Mononuclear cell (primary cell): Measurements from ENCODE around the gene AP3D1.

DNA sequence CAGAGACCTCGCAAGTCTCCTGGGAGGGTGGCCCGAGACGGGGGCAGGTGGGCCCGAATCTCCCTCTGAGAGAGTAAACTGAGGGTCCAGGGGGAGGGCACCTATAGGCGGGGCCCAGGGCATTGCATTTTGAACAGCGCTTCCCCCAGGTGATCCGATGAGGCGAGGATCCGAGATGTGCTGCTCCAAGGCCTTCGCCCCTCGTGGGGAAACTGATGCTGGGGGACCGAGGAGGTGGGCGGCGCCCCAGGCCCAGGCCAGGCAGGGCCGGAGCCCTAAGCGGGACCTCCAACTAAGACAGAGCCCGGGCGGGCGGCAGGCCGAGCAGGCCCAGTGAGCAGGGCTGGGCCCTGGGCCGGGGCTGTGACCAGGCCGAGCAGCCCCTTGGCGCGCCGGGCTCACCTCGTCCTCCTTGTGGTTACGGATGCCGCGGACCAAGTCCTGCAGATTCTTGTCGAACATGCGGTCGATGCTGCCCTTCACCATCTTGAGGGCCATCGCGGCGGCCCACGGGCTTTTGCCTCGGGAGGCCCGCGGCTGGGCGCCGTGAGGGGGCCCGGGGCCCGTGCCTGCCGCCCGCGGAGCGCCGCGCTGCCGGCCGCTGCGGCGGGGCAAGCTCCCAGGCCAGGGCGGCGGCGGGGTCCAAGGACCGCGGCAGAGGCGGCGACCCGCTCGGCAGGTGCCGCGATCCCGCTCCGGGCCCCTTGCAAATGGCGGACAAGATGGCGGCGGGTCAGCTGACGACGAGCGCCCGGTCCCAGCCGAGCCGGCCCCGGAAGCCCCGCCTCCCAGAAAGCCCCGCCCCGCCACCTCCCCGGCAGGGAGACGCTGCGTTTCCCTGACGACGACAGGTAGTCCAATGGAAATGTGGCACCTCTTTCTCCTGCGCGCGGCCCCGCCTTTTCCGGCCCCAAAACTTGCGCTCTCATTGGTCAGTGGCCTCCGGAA lies at the start of gene AP3D1:
Gene AP3D1 (minus strand): TSS at position 730 of the 948 bp plus-strand sequence.
- RRBS = 2% methylated on average over 57 of the region's 91 CpGs

DNA sequence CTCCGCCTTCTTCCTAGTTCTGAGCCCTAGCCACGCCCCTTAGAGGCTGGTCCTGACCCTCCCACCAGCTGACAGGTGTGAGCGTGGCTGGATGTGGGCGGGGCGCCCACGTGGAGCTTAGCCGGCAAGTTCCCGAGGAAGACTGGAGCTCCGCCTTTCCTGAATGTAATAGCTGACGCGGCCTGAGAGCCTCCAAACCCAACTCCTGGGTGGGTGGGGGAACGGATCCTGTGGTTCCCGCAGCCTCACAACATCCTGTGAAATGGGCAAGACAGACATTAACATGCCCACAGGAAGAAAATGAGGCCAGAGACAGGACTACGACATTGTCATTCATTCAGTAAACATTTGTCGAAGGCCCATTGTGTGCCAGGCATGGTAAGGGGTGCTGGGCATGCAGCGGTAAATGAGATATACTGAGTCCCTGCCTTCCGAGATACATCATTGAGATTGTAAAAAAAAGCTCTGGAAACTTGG lies 457 bp upstream of the AP3D1 start:
- RRBS = 2% methylated on average over 4 of the region's 17 CpGs

- RRBS = 97% methylated on average over 6 of the region's 10 CpGs
These were observed 23.4 kb downstream of the PLEKHJ1 start for GRCh38 chr19:2212725-2213195.

DNA sequence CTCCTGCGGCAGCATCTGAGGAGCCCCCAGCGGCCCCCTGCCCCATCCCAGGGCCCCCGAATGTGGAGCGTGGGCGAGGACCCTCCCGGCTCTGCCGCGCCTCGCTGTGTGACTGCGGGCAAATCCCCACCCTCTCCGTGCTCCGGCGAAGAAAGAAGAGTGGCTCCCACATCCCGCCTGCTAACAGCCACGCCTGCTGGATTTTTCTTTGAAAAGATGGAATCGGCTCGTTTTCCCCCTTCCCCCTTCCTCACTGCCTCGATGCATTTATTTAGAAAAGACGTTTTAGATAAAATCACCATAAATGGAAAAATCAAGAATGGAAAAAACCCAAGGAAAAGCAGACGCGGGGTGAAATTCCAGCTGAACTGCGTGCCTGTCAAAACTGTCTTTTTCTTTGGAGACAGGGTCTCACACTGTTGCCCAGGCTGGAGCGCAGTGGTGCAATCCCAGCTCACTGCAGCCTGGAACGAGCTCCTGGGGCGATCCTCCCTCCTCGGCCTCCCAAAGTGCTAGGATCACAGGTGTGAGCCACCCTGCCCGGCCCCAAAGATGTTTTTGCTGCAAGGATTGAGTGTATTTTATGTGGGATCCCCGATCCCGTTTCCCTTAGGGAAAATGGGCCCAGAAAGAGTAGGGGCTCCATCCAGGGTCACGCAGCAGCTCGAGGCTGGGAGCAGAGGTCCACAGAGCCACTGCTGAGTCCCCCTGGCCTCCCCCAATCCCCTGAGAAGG lies 776 bp upstream of the PEAK3 start:
- RRBS = 6% methylated on average over 11 of the region's 31 CpGs

DNA sequence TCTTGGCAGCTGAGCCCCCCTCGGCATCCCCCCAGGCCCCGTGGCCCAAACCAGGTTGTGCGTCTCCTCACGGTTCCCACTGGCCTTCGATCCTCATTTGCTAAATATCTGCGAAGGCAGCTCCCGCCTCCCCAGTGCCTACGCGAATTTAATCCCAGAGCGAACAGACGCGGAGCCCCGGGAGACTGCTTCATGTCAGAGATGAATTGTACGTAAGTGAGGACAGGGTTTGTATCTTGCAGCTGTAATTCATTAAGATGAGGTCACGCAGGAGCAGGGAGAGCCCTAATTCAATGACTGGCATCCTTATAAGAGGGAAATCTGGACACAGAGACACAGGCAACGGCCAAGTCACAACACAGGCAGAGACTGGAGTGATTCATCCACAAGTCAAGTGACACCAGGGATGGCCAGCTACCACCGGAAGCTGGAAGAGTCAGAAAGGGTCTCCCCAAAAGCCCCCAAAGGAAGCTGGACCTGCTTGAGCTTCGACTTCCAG lies 13.0 kb downstream of the LINGO3 start:
- RRBS = no CpG with 5 or more reads among the region's 18 CpGs

DNA sequence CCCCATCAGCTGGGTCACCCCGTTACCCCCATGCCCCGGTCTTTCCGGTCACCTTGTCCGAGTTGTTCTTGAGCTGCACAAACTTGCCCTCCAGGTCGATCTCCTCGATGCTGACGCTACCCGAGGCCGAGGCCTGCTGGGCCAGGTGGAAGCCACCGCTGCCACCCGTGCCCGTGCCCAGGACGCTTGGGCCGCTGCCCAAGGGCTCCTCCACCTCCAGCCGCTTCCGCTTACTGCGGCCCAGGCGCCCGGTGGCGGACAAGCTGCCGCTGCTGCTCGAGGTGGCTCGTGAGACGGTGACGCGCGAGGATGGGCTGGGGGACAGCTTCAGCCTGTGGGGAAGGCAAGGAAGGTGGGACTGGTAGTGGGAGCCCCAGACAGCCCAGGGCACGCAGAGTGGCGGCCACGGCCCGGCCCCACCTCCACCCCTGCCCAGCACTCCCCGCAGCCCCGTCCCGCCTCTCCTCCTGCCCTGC lies 6.4 kb upstream of the TIMM13 start:
- RRBS = no CpG with 5 or more reads among the region's 34 CpGs

DNA sequence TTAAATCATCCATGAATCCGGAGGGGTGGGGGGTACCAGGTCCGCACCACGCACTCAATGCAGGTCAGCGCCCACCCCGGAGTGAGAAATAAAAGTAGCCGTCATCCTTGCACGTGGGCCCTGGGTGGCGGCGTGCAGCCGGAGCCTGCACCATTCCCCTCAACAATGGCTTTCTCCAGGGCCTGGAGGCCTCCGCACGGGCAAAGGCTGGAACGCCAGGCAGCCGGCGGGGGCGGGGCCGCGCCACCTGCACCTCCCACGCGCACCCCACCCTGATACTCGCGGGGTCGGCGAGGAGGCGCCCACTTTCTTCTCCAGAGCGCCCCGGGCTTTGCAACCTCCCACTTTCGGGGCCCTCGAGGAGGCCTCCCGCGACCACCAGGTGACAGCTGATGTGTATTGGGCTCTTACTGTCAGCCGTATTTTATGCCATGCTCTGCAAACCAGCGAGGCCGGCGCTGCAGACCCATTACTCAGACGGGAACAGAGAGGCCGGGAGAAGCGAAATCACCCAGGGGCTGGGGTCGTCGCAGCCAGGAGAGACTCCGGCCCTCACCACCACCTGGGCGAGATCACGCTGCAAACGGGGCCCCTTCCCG lies 714 bp upstream of the GADD45B start:
- RRBS = 2% methylated on average over 37 of the region's 45 CpGs

- RRBS = no CpG with 5 or more reads among the region's 19 CpGs
These were observed 69.9 kb downstream of the GADD45B start for GRCh38 chr19:2545759-2546293.

DNA sequence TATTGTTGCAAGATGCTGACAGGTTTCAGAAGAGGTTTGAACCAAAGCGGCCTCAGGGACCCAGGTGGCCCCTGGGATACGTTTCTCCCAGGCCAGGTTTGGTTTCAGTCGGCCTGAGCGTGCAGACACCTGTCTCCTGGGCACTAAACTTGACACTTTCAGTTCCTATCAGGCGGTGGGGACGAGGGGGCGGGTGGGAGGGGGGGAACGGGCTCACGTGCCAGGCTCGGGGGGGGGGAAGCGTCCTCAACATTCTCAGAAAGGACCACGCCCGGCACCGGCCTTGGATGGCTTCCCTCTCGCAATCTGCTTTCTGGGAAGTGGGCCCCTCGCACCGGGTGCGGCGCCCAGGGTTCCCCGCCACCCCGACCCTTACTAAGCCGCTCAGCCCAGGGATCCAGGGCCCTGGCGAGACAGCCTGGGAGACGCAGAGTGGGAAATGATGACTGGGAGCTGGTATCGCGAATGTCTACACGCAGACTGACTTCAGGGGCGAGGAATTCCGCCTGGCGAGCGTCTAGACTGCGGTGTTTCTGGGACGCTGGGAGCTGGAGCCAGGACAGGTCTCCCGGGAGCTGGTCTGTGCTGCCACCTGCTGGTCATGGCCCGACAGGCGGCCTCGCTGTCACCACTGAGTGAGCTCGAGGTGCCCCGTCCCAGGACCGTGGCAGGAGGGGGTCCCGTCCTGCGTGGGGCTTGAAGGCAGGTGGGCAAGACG lies 91.6 kb downstream of the GNG7 start:
- RRBS = 4% methylated on average over 4 of the region's 43 CpGs

DNA sequence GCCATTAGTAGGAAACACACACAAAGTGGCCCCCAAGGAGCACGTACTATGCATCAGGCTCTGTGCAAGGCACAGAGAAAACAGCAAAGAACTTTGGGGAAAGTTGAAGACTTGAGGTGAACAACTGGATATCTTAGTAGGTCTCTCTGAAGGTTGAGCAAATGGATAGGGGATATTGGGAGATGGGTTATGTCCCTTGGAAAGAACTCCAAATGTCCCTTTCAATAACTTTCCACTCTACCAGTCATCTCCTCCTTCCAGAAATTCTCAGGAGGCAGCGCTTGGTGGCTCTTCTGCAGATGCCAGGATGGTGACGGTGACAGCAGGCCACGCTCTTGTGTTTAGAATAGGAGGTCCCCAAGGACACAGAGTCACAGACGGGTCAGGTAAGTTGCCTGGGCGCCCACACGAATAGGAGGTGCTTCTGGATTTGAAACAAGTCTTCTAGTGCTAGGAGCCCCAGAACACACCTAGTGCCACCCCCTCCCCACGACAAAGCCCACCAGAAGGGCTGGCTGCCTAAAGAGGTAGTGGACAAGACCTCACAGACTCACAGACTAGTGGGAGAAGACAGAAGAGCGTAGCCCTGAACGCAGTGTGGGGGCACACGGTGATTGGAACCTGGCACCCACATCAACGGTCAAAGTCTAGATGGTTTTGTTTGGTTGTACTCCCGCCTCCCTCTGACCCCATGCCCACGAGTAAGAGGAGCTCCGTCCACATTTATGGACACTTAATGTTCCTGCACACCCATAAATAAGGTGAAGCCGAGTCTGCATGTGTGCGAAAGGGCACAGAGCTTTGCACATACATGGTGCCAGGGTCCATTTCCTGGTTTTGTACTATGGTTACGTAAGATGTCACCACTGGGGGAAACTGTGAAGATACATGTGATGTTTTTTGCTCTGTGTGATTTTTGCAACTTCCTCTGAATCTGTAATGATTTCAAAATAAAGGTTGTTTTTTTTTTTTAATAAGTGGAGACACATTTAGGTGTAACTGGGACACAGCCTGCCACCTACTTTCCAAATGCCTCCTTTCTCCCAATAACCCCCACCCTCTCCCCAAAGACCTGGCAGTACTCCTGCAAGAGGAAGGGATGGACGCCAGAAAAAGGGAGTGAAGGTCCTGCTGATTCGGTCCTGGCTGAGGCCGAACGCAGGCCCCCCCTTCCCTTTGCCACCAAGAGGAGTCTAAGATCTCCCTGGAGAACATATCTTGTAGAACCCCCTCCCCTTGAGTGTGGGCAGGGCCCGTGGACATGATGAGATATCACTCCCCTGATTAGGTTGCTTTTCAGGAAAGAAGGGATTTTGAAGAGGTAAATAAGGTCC lies 73.0 kb downstream of the GNG7 start:
- RRBS = no CpG with 5 or more reads among the region's 23 CpGs

DNA sequence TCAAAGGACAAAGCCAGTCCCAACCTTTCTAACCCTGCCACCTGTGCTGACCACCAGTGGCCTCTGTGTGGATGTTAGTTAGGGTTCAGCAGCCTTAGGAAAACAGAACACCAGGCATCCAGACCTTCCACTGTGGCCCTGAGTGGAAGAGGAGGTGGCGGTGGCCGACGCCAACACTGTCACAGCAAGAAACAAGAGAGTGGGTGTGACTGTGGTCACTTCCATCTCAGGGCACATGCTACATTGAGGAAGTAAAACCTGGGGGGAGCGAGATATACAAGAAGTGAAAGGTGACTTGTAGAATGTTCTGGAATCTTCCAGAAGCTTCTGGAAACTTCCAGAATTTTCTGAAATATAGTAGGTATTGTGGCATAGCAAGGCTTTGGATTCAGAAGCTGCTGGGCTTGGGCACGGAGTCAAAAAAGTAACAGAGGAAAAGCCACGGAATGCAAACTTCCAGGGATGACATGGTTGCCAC lies 24.4 kb downstream of the GNG7 start:
- RRBS = no CpG with 5 or more reads among the region's 6 CpGs

GRCh38 chr19:2680804-2681237 lies 21.7 kb downstream of the GNG7 start:
- RRBS = no CpG with 5 or more reads among the region's 11 CpGs

DNA sequence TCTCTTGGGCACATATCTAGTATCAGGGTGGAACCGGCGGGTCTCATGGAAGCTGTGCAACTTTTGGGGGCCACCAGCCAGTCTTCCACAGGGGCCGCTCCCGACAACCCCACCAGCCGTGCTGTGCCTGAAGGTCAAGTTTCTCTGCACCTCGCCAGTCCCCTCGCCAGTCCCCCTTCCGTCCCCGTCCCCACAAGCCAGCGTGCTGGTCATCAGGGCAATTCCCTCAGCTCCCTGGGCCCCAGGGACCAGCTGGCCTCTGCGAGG lies 16.3 kb downstream of the SGTA start:
- RRBS = no CpG with 5 or more reads among the region's 11 CpGs

DNA sequence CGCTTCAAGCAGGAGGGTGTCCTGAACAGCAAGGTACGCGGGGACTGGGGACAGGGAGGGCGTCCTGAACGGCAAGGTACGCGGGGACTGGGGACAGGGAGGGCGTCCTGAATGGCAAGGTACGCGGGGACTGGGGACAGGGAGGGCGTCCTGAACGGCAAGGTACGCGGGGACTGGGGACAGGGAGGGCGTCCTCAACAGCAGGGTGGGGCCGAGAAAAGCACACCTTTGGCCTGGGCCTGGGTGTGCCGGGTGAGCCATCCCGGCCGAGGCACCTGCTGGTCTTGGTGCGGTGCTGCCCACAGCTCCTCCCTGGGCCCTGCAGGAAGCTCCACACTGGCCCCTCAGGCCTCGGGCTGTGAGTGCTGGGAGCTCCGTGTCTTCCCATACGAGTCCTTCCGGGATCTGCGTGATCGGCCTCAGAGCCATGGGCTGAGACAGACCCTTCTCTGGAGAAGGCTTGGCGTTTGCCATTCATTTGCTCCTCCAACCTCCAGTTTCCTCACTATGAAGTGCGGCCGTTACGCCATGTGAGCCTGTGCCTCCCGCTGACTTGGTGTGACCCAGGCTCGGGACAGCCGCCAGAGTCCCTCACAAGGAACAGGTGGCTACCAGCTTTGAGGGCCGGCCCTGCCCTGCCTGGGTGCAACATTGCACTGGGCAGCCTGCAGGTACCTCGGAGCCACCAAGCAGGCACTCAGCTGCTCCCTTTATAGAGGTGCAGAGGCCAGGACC lies 7.8 kb upstream of the ZNF554 start:
- RRBS = no CpG with 5 or more reads among the region's 35 CpGs

- RRBS = no CpG with 5 or more reads among the region's 17 CpGs
These were observed 8.3 kb upstream of the ZNF77 start for GRCh38 chr19:2952919-2953698.

DNA sequence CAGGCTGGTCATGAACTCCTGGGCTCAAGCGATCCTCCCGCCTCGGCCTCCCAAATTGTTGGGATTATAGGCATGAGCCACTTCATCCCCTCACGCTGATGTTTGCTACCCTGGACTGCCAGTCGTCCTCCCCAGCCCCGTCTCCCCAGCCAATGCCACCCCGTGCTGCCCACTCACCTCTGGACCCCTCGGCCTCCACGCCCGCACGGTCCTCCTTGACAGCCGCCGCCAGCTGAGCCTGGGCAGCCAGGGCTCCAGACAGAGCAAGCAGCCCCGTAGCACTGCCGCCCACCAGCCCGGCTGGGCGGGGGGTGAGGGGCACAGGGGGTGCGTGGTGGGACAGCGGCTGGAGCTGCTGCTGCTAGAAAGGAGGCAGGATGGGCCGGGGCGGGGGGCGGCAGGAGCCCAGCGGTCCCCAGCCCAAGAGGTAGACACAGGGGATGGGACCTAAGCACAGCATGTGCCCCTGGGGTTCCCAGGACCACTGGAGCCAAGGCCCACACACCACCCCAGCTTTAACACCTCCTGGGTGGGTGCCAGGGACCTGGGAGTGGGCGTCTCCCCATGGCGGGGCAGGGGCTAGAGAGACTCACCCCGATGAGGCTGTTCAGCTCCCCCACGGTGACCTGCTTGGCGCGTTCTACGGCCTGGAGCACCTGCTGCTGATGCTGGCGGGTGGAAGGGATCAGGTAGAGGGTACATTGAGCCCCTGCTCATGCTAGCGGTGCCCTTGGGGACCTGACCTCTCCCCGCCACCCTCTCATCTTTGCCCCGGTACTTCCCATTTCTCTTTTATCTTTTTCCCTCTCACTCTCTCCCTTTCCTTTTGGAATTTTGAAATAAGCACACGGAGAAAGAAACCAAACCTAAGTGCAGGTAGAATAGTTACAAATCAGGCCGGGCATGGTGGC lies 9.7 kb downstream of the TLE2 start:
- RRBS = 95% methylated on average over 4 of the region's 36 CpGs

GRCh38 chr19:3024731-3025970 lies 3.9 kb downstream of the TLE2 start:
- RRBS = no CpG with 5 or more reads among the region's 40 CpGs

DNA sequence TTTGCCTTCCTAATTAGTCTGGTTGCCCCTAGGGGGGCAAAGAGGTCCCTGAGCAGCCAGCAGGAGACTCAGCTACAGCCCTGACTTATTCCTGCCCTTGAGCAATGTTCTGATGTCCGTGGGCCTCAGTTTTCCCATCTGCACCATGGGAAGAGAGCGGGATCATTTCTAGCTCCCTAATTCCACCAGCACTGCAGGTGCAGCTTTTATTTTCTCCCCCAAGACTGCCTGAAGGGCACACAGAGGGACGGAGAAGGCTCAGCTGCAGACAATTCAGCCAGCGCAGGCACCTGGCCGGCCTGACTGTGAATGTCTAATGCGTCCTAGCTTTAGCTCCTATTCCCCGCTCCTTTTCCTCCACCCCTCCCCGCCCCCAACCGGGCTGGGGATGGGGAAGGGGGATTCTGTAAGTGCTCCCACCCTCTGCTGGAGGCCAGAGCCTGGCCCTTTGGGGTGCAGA lies 16.2 kb downstream of the TLE5 start:
- RRBS = 52% methylated on average over 5 of the region's 9 CpGs

DNA sequence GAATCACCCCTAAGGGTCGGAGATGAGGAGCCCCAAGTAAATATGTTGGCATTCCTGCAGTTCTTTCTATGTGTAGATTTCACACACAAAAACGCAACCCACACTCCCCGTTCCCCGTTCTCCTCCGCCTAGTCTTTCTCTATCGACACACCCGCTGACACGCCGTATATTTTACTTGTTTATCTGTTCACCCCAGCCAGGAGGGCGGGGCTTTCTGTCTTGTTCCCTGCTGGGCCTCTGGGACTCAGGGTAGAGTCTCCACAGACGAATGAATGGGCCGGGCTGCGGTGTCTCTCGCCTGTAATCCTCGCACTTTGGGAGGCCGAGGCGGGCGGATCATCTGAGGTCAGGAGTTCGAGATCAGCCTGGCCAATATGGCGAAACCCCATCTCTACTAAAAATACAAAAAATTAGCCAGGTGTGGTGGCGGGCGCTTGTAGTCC lies 14.6 kb downstream of the TLE5 start:
- RRBS = no CpG with 5 or more reads among the region's 22 CpGs

DNA sequence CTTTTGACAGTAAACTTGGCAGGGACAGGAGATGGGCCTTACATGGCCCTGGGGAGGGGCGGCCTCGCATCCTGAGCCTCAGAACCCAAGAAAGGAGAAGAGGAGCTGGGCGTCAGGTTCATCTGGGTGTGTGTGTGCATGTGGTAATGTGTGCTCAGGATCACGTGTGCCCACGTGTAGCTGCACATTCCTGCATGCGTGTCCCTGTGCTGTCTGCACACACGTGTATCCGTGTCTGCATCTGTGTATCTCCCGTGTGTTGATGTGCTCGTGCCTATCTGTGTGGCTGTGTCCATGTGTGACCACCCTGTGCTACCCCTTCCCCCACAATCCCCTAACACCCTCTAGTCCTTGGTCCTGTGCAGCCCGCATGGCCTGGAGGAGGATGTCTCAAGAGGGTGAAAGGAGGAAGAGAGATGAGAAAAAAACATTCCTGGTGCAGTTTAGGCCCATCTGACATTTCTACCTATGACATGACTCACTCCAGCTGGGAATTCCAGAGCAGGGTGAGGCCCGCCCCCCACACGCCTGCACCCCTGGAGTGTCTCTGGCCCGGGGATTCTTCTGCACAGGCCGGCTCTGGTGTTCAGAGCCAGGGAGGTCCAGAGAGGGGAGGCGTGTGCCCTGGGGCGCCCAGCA lies 7.2 kb downstream of the TLE5 start:
- RRBS = no CpG with 5 or more reads among the region's 17 CpGs